Thyroid gland (tissue), 7 donors: ENCODE measurements around a stretch of chr10.

- PRO-cap, 2 experiments: no peak in any of the 2 experiments
- RAMPAGE, long total RNA, 5 experiments: no peak in any of the 5 experiments
Measured at GRCh38 chr10:7251944-7252629, 158.7 kb downstream of the SFMBT2 start.

DNA sequence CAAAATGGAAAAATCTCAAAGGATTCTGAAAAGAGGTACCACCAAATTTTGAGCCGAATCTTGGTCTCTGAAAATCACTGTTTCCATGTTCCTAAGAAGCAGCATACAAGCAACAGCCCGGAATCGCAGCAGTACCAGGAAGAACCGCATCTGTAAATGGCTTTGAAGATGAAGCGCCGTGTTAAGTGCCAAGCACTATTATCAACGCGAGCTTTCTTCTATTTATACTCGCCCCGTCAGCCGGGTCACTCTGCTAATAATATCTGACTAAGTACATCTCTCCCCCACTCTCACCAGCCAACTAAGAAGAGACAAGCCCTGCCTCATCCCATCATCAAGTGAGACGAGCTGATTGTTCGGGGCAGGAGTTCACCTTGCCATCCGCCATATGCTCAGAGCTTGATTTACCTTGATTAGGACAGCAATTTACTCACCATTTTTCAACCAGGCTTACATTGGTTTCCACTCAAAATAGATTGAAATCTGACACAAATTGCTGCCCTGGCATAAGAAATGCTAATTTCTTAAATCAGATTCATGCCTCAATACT is 13.2 kb downstream of the SFMBT2 start:
- PRO-cap, 2 experiments: no peak in any of the 2 experiments
- RAMPAGE, long total RNA, 5 experiments: no peak in any of the 5 experiments

- PRO-cap, 2 experiments: peak in 2 of 2 experiments; most common plus-strand start chr10:7409430 (in 2); most common minus-strand start chr10:7409226 (in 2)
- RAMPAGE, long total RNA, 5 experiments: no peak in any of the 5 experiments
Measured at GRCh38 chr10:7408982-7410192, 1.4 kb downstream of the SFMBT2 start.

- PRO-cap, 2 experiments: no peak in any of the 2 experiments
- RAMPAGE, long total RNA, 5 experiments: no peak in any of the 5 experiments
Measured at GRCh38 chr10:7417847-7418189, 7.0 kb upstream of the SFMBT2 start.

- PRO-cap, 2 experiments: no peak in any of the 2 experiments
- RAMPAGE, long total RNA, 5 experiments: no peak in any of the 5 experiments
Measured at GRCh38 chr10:7879795-7880518, 61.7 kb downstream of the TAF3 start.

GRCh38 chr10:7917186-7917923 is 99.0 kb downstream of the TAF3 start:
- PRO-cap, 2 experiments: no peak in any of the 2 experiments
- RAMPAGE, long total RNA, 5 experiments: no peak in any of the 5 experiments

GRCh38 chr10:8014767-8015587 is 39.5 kb upstream of the GATA3 start:
- PRO-cap, 2 experiments: no peak in any of the 2 experiments
- RAMPAGE, long total RNA, 5 experiments: no peak in any of the 5 experiments

GRCh38 chr10:8056784-8057525 is 2.5 kb downstream of the GATA3 start:
- PRO-cap, 2 experiments: peak in 1 of 2 experiments; most common plus-strand start chr10:8057035 (in 1); most common minus-strand start chr10:8057009 (in 1)
- RAMPAGE, long total RNA, 5 experiments: no peak in any of the 5 experiments

DNA sequence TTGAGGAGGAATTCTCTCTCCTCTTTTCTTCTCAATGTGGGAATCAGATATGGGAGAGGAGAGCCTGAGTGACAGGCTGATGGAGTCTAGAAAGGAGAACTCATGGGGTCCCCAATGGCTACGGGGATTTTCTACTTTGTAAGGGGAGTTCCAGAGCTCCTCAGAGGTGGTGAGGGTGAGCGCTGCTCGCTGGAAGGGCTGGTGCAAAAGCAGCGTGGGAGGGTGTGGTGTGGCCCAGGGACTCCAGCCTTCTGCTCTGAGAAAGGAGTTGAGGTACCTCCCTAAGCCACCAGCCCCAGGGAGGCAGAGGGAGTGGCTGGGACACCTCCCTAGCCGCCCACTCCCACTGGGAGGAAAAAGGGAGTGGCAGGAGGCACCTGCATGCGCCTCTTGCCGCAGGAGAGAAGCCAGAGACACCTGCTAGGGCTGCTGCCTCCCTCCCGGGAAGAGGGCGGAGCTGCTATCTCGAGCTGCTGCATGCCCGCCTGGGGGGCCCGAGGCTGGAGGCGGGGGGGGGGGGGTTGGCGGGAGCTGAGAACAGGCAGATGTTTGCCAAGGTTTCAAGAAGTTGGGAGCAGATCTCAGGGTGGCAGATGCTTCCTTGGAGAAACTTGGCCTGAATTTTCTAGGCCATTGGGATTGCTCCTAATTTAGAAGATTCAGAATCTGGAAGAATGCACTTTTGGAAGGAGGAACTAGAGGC is 48.6 kb downstream of the GATA3 start:
- PRO-cap, 2 experiments: no peak in any of the 2 experiments
- RAMPAGE, long total RNA, 5 experiments: no peak in any of the 5 experiments

DNA sequence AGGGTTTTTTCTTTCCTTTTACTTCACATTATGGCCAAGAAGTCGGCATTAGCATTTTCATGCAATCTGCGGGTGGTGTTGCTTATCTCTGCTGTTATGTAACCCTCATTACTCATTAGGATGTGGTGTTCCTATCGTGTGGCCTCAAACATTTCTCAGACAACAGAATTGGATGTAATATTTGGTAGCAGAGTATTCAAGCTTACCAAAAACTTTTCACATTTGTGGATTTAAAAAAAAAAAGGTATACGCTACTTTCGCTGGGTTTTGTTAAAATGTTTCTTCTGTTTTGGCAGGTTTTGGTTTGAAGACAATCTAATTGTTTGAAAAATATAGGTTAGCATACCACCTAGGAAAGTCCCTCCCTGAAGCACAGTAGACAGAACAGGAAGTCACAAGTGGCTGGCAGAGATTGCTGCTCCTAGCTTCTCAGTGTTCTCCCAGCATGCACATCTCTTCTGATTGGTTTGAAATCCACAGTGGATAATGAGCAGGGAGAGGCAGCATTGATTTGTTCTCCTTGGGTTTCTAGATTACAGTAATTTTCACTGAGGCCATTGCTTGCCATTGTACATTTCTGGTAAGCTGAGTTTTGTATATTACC is 128.8 kb downstream of the GATA3 start:
- PRO-cap, 2 experiments: no peak in any of the 2 experiments
- RAMPAGE, long total RNA, 5 experiments: no peak in any of the 5 experiments

- PRO-cap, 2 experiments: no peak in any of the 2 experiments
- RAMPAGE, long total RNA, 5 experiments: no peak in any of the 5 experiments
Measured at GRCh38 chr10:8331034-8331935, 276.8 kb downstream of the GATA3 start.

DNA sequence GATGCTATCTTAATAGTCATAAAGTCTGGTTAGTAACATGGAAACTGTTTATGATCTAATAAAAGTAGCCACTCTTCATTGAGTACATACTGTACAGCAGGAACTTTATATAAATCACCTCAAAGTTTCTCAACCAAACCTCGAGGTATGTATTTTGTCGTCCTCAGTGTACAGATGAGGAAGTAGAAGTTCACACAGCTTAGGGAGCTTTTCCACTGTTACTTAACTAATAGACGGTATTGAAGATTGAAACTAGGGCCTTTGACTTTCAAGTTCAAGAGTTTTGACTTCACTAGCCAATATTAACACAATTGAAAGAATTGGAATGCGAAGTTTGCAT is 897.2 kb downstream of the GATA3 start:
- PRO-cap, 2 experiments: no peak in any of the 2 experiments
- RAMPAGE, long total RNA, 5 experiments: no peak in any of the 5 experiments

DNA sequence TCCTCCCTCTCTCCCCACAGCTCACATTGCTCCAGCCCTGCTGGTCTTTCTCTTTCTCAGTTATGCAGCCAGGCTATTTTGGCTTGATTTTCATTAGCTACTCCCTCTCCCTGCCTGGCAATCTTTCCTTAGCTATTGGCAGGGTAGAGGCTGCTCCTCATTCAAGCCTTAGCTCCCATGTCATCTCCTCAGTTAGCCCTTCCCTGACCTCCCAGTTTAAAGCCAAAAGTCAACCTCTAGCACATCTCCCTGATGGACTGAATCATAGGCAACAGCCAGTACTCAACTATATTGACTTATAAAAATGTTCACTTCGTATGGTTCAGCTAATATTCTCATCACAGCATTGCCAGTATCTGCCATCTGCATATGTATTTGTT is 214.3 kb upstream of the CELF2 start:
- PRO-cap, 2 experiments: peak in 2 of 2 experiments; most common plus-strand start position 214 of the sequence (in 1); most common minus-strand start position 64 of the sequence (in 2)
- RAMPAGE, long total RNA, 5 experiments: no peak in any of the 5 experiments

- PRO-cap, 2 experiments: no peak in any of the 2 experiments
- RAMPAGE, long total RNA, 5 experiments: no peak in any of the 5 experiments
Measured at GRCh38 chr10:11009294-11010180, 8.1 kb upstream of the CELF2 start.

DNA sequence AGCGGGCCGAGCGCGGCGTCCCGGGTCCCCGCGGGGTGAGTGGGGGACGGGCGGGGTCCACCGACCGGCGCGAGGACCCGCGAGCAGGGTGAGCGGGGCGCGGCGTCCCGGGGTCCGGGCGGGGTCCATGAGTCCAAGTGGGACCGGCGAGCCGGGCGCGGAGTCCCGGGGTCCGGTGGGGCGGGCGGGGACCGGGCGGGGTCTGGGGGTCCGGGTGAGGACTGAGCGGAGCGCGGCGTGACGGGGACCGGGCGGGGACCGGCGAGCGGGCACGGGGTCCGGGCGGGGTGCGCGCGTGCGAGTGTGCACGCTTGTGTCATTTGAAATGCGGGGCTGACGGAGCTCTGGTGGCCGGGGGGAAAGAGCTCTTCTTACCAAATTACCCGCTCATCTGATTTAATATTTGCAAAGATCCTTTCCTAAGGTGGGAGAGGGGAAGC is 789 bp downstream of the CELF2 start:
- PRO-cap, 2 experiments: peak in 2 of 2 experiments; most common plus-strand start position 323 of the sequence (in 2); most common minus-strand start position 239 of the sequence (in 1)
- RAMPAGE, long total RNA, 5 experiments: no peak in any of the 5 experiments

DNA sequence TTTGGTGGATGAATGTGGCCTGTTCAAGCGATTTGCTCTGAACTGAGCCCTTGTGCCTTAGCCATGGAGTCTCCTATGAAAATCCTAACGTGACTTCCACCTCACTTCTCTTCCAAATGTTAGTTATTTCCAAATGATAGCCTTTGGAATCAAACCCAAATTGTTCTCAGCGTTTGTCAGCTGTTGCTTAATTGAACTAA is 2.3 kb downstream of the CELF2 start:
- PRO-cap, 2 experiments: no peak in any of the 2 experiments
- RAMPAGE, long total RNA, 5 experiments: no peak in any of the 5 experiments

DNA sequence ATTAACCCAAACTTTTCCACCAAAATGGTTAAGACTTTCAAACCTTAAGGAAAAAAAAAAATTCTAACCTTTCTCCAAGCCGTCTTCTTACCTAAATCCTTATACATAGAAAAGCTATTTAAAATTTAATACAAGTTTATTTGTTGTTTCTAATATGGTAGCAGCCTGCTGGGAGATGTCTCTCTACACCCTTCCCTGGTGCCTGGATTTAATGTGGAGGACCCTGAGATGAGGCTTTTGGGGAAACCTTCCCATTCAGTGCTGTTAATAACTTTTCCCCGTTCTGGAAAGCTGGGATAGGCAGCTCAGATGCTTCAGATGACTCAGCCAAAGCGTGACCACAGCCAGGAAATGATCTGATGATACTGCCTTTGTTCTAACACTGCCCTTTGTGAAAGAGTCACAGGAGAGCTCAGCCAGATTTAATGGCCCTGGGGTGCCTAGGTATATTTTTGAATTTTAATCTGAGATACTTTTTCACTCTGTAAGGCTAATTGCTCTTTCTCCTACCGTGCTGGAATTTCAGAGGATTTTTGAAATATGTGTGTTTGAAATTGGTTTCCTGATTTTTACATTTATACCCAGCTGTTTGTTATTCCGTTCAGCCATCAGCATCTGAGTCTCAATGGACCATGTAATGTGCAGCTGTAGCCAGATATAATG is 17.6 kb downstream of the CELF2 start:
- PRO-cap, 2 experiments: no peak in any of the 2 experiments
- RAMPAGE, long total RNA, 5 experiments: no peak in any of the 5 experiments

- PRO-cap, 2 experiments: no peak in any of the 2 experiments
- RAMPAGE, long total RNA, 5 experiments: no peak in any of the 5 experiments
Measured at GRCh38 chr10:11176350-11177159, 158.9 kb downstream of the CELF2 start.

- PRO-cap, 2 experiments: no peak in any of the 2 experiments
- RAMPAGE, long total RNA, 5 experiments: no peak in any of the 5 experiments
Measured at GRCh38 chr10:11230971-11231709, 213.5 kb downstream of the CELF2 start.

GRCh38 chr10:11245459-11245952 is 227.8 kb downstream of the CELF2 start:
- PRO-cap, 2 experiments: no peak in any of the 2 experiments
- RAMPAGE, long total RNA, 5 experiments: no peak in any of the 5 experiments